NALM6 (cell line): ENCODE data around the genes KMT2D, TUBA1B, AQP2 and RACGAP1.

DNA sequence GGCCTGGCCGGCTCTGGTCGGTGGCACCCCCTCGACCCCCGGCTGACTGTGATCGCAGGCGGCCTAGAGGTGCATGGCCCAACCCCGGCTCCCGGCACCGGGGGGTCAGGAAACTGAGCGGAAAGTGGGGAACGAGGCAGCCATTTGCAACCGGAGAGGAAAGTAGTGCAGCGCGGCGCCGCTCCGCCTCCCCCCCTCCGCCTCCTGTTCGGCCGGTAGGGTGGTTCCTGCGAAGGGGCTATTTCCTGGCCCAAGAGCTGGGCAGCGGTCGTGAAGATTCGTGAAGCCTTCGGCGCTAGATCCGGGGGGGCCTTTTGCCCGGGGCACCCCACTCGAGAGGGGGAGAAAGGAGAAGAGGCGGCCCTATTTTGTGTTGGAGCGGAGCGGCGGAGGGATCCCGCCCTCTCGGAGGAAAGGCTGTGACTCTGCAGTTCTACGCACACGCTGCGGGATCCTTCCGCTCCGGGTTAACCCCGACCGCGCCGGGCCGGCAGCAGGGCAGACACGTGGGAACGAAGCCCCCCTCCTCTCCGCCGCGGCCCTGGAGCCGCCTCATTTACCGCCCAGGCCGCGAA lies at the start of gene KMT2D:
TSS of gene KMT2D (minus strand) at position 388 of the 575 bp plus-strand sequence.
- PRO-cap, result bidirectional peak, plus-strand start at position 470 of the sequence, minus-strand start at position 164 of the sequence

DNA sequence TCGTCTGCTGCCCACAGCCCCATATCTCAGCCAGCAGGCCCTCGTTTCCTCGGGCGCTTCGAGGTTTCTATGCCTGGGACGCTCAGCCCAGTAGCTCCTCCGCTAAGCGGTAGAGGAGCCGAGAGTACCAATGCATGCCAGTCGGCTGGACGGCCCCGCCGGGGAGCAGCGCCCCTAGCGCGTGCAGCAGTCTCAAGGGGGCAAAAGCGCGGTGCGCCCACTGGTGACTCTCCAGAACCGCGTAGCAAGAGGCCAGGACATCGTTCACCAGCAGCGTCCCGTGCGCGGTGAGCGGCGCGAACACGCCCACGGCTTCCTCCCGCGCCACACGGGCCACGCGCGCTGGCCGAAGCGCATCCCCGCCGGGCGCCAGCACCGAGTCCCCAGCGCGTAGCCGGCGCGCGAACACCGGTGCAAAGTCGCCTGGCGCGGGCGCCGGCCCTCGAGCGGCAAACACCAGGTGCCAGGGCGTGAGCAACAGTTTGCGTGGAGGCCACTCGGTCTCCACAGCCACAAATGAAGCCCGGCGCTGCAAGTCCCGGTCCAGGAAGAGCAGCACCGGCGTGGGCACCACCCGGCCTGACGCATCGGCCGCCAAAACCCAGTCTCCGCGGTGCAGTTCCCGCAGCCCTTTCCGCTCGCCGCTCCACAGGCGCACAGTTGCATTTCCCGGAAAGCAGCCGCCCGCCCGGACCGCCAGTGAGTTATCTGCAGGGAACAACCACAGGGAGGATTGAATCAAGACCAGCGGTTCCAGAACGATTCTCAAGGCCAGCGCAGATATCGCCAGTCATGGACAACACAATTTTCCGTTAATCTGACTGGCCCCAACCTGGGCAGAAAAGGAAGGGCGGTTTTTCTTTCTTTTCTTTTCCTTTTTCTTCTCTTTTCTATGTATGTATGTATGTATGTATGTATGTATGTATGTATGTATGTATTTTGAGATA lies 4.6 kb downstream of the DHH start:
- PRO-cap, result no peak

GRCh38 chr12:49093677-49094088 lies 918 bp downstream of the DHH start:
- PRO-cap, result no peak

DNA sequence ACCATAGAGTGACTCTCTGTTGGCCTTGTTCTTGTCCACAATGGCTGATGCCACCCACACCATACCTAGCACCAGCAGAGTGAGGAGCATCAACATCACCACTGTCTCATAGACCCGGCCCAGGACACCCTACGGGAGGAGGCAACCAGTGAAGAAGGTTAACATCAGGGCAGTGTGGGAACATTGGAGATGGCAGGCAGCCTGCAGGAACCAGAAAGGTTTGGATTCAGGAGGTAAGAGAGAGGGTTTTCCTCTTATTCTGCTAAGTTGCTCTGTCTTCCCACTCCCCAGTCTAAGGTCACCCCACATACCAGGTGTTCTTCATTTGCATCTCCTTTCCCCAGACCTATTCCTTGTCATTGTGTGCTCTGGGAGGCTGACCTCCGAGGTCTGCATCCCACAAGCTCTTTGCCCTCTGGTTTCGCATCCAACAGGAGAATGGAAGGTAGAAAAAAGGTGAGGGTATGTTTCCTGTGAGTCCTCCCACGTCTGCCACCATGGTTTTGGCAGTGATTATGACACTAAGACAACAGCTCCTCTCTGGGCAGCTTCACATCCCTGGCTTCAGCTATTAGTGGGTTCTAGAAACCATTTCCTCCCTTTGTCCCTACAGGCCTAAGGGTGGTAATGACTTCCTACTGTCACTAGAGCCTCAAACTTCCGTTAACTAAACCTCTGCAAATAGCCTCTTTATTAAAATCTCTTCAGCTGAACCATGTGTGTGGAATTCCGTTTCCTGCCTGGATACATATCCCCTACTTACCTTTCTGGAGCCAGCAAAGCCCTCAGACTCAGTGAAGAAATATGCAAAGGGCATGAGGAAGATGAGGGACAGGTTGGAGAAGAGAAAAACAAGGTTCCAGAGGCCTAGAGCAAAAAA lies 6.7 kb downstream of the LMBR1L start:
- PRO-cap, result no peak

DNA sequence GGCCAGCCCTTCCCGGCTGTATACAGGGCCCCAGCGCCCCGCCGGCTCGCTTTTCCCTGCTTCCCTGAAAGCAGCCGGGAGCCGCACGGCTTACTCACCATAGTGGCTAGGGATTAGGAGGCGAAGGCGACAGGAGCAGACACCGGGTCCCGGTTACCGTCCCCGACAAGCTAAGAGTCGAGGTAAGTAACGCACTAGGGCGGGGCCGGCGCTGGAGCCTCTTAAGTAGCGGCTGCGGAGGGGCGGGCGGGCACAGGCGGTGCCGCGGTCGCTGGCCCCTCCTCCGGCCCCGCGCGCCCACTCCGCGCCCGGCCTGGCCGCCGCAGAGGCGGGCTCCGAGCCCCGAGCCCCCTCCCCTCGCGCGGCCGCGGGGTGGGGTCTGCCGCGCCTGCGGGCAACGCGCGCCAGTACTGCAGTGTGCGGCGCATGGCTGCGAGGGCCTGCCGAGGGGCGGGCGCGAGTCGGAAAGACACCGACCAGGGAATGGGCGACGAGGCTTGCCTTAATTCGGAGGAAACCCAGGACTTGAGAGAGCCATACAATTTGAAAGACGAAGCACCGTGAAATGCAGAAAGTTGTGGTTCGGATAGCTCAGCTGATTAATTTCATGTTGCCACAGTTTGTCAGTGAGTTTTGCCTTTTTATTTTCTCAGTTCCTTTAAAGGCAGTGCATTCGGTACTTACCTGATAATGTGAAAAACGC lies at the start of gene TUBA1B:
TSS of gene TUBA1B (minus strand) at position 196 of the 703 bp plus-strand sequence.
- PRO-cap, result bidirectional peak, plus-strand start at position 407 of the sequence, minus-strand start at position 196 of the sequence

DNA sequence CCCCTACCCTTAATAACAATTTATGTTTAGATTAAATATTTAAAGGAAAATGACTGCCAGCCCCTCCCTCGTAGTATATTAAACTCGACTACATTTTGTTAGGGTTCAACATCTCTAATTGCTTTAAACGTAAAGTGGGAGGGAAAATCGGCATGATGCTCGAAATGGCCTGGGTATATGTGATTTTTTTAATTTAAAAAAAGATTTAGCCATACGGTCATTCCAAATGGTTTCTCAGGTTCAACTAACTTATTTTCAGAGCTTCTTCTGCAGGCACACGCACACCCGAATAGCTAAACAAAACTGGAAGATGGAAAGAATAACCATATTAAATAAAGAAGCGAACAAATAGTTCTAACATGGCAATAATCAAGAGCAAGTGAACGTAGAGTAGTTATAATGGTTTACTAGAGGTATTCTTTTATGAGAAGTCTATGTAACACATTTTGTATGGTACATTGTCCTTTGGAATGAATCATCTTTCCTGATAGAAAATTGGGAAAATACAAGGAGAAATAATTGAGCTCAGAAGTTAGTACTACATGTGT lies 629 bp upstream of the TUBA1A start:
- PRO-cap, result no peak

GRCh38 chr12:49232701-49233641 lies 31.9 kb upstream of the TUBA1C start:
- PRO-cap, result bidirectional peak, plus-strand start at chr12:49233171, minus-strand start at chr12:49233069

DNA sequence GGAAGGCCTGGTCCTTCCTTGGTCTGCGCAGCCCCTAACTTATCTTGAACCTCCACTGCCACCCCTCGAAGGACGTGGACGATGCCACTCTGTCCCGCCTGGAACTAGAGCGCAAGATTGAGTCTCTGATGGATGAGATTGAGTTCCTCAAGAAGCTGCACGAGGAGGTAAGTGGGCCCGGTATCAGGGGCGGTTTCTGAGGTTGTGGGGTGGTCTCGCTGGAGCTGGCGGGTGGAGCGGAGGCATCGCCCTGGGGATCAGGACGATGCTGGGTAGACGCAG lies 1.4 kb downstream of the PRPH start:
- PRO-cap, result no peak

- PRO-cap, result no peak
These were observed 21.4 kb downstream of the TMBIM6 start for GRCh38 chr12:49762715-49763186.

- PRO-cap, result no peak
These were observed 19.6 kb downstream of the NCKAP5L start for GRCh38 chr12:49808296-49809292.

DNA sequence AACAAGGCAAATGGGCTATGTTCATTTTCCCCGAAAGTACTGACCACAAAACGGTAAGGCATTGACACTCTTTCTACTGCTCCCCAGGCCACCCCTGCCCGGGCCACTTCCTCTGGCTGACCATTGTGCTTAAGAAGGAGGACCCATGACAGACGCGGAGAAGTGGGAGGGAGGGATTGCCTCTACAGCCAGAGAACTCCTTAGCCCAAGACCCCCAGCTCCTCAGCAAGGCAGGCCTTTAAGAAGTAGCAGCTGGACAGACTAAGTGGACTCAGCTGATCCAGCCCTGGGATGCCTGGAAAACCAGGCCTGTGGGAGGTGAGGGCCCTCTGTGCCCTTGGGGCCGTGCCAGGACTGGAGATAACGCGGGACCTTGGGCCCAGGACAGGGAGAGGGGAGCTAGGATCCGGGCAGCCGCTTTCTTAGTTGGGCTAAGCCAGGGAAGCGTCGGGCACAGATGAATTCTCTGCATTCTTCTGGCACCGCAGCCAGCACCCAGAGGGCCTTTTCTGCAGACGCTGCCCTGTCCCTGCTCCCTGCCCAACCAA lies 1.0 kb downstream of the NCKAP5L start:
- PRO-cap, result no peak

GRCh38 chr12:49867170-49867503 lies 24.2 kb upstream of the BCDIN3D start:
- PRO-cap, result no peak

- PRO-cap, result no peak
These were observed at the start of gene AQP2 for GRCh38 chr12:49950535-49951060. AQP2 (plus strand) TSS chr12:49950737.

DNA sequence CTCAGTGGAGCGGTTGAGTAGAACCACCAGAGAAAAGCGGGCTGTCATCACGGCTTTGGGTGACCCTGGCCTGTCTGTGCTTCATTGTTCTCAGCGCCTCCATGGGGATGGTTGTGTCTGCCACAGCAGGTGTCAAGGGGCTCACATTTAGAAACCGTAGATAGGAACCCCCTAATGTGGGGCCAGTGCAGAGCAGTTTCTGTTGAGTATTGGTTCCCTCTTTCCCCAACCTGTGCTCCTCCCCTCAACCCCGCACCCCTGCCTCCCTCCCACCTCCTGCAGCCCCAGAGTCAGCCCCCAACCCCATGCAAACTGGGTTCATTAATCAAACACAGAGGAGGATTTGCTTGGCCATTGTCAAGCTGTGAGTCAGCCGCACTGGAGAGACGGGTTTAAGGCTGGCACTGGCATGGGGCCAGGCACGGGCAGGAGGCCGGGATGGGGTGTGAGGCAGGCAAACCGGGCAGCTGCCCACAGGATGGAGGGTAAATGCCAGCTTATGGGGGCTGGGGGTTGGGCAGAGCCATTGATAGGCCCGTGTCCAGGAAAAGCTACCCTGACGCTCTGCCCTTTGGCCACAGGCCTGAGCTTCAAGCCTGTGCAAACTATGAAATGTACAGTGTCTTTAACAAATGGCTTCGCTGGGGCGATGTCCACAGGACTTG lies 1.2 kb downstream of the AQP5 start:
- PRO-cap, result no peak

DNA sequence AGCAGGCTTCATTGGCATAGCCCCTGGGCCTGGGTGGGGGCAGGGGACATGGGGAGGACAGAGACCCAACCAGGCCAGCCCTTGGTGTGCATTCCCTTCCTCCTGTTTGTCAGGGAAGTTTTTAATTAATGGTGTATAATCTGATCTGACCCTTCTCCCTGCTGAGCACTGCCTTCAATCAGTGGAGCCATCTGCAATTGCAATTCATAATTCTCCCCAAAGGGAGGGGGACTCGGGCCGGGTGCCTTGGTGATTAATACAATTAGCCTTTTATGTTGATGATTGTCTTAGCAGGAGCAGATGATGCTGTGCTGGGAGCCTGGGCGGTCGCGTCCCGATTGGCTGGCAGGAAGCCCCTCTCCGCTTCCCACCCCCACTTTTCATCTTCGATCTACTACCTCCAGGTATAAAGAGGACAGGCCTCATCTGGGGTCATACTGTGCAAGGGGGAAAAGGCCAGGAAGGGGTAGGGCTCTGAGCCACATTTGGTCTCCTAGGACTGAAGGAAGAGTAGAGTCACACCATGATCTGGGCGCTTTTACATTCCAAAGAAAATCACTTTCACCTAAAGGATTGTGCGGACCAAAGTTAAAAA lies 6.5 kb downstream of the AQP6 start:
- PRO-cap, result no peak

GRCh38 chr12:50024702-50025573 lies at the start of gene RACGAP1:
RACGAP1 (minus strand) TSS chr12:50025494.
- PRO-cap, result bidirectional peak, plus-strand start at chr12:50025075, minus-strand start at chr12:50025092; bidirectional peak, plus-strand start at chr12:50025764, minus-strand start at chr12:50025452

GRCh38 chr12:50101764-50103188 lies 1.5 kb upstream of the GPD1 start:
- PRO-cap, result no peak

DNA sequence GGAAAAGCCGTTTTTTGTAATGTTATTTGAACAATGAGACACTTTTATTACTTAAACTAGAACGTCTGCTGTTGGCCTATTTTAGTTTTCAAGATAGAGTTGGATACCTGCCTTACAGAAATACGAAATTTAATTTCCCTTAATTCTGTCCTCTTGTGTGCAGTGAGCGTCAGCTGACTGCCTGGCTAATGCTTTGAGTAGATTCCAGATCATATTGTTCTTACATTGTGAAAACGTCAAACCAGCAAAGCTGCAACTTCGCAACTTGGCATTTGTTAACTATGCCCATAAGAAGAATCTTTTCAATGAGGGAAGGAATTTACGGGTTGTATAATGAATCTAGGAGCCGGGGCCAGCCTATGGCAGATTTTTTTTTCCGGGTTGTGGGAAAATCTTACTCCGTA lies 1.1 kb downstream of the LARP4 start:
- PRO-cap, result no peak

DNA sequence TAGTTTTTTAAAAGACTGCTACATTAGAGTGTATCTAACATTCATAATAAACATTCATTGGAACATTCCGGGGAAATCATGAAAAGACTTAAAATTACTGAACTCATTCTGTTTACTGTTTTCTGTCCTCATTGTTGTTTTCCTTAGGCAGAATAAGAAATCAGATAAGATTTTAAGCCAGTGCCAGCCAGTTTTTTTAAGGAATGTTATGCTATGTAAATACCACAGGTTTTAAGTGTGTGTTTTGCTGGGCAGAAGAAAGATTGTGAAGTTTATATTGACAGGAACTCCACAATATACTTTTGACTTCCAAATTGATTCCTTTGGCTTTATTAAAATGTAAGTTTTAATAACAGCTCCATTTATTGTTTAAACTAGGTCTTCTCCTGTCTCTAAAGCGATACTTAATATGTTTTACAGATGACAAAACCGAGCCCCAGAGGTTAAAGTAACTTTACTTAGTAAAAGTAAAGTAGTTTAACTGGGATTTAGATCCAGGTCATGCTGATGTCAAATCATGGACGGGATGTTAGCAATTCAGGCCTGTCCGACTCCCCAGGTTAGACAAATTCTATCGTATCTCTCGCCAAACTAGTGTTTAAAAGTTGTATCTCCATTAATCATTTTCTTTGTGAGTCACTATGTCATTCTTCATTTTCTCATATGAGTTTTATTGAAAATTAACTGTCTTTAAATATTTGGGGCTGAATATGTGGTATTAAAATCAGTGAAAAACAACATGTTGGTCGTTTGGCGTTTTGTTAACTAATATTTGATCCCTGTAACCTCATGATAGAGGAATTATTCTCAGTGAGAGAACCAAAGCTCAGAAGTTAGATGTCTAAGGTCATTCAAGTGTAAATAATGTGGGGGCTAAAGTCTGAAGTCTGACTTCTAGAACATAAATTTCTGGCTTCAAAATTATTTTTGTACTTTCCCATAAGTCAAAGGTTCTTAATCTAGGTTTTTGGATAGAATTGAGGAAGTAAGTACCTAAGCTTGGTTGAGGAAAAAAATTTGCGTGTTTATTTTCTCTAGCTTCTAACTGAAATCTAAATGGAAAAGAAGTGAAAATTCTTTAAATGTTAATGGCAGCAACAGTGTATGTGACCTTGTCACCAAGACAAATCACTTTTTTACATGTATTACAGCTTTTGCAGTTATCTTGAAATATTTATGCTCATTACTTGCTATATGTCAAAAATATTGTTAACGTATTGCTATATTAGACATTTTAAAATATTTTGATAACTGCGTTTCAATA lies 2.0 kb downstream of the LARP4 start:
- PRO-cap, result no peak

DNA sequence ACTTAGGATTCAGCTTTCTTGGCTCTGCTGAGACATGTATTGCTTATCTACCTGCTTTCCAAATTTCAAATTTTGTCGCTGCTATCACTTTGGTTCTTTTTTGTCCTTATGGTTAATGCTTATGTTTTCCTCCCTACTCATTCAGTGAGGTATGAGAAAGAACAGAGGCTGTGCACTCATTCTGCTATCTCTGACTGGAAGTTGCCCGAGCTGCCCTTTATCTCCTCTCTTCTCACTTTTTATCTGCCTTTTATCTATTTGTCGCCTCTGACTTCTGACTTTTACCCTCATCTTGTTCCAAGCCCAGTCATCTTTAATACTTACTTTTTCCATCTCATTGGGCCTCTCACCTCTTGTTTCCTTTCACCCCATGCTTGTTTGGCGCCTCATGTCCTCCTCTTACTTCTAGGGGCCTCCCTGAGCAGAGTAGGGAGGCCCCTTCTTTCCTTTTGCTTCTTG lies 50.6 kb downstream of the DIP2B start:
- PRO-cap, result no peak